BE2C (cell line): ENCODE data around the genes RAB3GAP1 and DARS1.

DNA sequence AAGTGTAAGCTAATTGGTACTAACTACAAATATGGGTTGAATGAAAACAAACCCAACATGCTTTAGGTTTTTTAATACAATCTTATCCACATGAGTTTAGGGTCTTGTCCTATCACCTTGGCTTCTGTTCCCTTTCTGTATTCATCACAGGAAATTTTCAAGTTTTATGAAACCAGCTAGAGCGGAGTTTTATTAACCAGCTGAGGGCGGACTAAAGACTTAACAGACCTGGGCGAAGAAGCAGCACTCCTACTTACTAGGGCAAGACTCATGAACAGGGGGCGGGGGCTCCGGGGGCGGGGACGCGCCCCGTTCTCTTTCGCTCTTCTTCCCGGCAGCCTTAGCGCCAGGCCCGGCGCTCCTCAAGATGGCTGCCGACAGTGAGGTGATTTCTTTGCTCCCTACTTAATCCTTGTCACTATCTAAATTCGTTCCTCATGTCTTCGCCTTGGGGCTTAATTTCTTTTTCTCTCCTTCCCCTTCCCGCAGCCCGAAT is at the start of gene RAB3GAP1:
Gene RAB3GAP1, plus strand, starts transcription at position 352 of the 496 bp plus-strand sequence.
- RRBS, result 0% methylated on average over 5 of the region's 19 CpGs

GRCh38 chr2:135770414-135770908 is 28.8 kb downstream of the UBXN4 start:
- RRBS, result no CpG with 5 or more reads among the region's 5 CpGs

DNA sequence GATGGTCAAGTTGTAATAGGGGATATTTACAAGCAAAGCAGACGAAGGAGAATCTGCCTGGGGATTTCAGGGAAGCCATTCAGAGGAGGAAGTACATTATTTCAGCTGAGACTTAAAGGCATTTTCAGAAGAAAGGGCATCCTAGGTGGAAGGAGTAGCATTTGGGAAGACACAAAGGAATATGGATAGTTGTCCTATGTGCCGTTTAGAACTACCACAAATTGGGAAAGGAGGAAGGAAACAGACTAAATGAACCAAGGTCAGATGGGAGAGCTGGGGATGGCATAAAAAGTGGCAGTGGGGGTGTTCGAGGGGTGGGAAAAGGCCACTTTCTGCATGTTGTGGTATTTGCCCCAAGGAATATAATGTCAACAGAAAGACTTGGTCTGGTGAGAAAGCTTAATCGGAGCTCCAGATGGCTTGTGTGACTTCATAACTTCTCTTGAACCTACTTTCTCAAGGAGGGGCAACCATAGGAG is 45.8 kb downstream of the UBXN4 start:
- RRBS, result no CpG with 5 or more reads among the region's 4 CpGs

DNA sequence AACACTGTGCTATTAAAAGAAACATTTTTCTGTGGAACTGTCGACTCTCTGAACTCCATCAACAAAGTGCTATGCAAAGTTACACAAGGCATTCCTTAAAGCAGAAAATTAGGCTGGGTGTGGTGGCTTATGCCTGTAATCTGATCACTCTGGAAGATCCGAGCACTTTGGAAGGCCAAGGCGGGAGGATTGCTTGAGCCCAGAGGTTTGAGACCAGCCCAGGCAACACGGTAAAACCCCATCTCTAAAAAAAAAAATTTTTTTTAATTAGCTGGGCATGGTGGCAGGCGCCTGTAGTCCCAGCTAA is 13.0 kb downstream of the MCM6 start:
- RRBS, result no CpG with 5 or more reads among the region's 5 CpGs

- RRBS, result 1% methylated on average over 11 of the region's 57 CpGs
These were observed at the start of gene DARS1 for GRCh38 chr2:135985339-135986212. Gene DARS1, minus strand, starts transcription at chr2:135985626.

DNA sequence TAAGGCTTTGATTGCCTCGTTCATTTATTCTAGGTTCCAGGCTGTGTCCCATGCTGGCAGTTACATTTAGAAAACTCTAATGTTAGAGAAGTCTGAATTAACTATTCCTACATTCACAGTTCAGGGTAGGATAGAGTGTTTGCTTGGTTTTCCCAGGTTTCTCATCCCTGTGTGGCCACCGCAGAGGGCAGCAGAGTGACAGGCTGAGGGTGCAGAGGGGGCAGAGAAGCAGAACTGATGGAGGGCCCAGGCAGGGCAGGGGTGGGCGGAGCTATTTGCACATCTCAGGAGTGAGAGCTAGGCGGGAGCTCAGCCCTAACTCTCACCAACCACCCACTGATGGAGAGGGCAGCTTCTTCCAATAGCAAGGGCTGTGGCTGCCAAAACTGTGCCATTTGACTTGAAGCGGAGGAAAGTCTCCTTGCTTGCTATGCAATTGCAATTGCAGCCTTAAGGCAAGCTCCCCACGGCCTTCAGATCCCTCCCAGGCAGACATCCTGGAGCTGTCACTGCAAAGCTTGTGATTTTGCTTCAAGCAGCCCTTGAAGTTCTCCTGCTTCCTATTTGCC is 11.9 kb upstream of the DARS1 start:
- RRBS, result no CpG with 5 or more reads among the region's 6 CpGs

- RRBS, result no CpG with 5 or more reads among the region's 1 CpG
These were observed 14.8 kb upstream of the CXCR4 start for GRCh38 chr2:136132708-136133141.

DNA sequence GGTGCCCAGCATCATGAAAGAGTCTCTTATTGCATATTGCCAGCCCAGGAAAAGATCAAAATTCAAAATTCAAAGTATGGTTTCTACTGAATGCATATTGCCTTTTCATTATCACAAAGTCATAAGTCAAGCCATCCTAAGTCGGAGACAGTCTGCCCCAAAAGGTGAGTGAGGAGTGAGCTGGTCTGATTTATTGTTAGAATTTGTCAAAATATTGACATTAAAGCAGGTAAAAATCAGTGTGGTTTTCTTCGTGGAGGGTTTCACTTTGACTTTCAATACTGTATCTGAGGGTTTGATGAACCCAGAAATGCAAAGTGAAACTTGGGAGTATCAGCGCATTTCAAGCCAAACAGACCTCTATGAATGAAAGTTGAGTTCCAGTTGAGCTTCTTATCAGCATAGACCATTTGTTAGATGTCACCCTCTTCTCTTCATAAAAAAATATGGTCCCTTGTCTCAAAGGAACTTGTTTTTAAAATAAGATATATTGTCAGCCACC is 21.6 kb upstream of the CXCR4 start:
- RRBS, result no CpG with 5 or more reads among the region's 3 CpGs

DNA sequence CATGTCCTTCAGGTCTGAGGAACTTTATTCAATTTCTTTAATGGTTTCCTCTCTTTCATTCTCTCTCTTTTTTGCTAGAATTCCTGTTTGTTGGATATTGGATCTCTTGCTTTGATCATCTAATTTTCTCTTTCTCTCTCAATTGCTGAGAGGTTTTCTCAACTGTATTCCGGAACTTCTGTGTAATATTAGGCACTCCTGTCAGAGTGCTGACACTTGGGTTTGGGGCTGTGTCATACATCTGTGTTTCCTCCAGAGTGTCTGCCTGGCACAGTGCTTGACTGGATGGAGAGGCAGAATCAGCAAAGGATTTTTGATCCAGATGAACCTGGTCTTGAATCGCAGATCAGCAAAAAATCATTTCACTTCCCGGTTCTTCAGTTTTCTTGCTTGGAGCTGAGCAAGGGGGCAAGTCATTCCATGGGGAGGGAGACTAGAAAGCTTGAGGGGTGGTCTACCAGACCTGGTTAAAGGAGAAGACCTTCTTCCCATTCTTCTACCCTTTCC is 87.7 kb upstream of the CXCR4 start:
- RRBS, result no CpG with 5 or more reads among the region's 3 CpGs

GRCh38 chr2:136213758-136214740 is 96.1 kb upstream of the CXCR4 start:
- RRBS, result no CpG with 5 or more reads among the region's 6 CpGs

DNA sequence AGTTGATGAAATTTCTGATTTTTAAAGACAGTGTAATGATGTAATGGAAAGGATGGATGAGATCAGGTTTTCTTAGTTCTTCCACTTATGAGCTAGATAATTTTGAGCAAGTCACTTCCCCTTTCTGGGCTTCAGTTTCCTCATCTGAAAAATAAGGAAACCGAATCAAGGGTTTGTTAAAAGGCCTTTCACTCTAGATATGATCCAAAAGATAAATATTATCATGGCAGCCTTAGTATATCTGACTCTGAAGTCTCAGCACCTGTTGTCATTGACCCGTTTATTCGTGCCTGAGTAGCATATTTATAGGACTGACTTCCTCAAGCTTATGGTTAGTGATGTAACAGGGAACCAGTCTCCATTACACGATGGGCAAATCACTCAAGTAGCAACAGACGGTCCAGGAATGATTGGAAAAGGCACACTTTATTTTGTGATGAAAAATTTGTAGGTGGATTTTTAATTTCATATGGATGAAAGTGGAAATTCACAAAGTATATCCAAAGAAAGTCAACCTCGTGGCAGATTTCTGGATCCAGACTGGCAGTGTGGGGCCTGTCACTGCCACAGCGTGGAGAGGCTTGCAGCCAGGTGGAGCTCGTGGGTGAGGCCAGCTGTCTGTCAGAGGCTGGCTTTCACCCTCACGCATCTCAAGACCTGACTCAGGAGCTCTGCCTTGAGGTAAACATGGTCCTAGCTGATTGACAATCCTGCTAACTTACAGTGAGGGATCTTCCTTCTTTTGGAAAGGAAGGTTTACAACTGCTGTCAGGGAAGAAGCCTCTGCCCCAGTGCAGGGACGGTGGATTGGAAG is 137.9 kb upstream of the CXCR4 start:
- RRBS, result no CpG with 5 or more reads among the region's 10 CpGs

- RRBS, result under 1% methylated on average over 14 of the region's 31 CpGs
These were observed 305.5 kb upstream of the CXCR4 start for GRCh38 chr2:136423430-136423955.

- RRBS, result no CpG with 5 or more reads among the region's 11 CpGs
These were observed 212.9 kb upstream of the SPOPL start for GRCh38 chr2:138288681-138289007.

GRCh38 chr2:138440772-138441366 is 60.7 kb upstream of the SPOPL start:
- RRBS, result no CpG with 5 or more reads among the region's 1 CpG

DNA sequence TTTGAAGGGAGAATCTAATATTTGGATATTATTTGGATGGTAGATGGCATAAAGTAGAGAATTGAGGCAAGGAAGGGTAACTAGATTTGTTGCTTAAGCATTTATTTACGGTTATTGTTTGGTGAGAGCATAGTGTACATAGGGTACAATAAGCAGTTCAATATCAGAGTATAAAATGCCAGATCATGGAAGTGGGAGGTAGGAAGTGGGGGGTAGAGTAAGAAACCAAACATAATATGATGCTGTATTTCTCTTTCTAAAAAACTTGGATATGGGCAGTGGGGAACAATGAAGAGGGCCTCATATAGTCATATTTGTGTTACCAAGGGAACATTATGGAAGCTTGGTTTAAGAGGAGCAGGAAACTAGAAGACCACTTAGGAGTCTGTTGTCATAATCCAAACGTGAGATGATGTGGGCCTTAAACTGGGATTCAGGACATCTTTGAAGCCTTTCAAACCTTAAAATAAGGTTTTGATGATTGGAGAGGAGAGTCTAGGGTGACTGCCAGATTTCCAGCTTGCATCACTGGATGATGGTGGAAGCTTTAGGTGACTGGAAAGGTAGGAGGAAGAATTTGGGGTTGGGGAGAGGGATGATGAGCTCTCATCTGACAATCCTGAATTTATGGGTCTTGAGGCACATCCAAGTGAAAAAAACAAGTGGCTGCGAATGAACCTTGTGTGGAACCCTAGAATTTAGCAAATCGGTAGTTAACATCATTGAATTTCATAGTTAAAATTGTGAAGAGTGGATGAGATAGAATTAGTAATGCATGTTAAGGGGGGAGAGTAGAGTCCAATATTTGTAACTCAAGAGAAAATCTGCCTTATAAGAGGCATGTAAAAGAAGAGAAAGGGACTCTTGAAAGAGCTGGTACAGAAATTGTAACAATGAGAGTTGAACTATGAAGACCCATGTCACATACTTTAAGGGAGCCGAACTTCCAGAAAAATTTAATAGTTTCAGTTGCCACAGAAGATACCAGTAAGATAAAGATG is 66.5 kb downstream of the SPOPL start:
- RRBS, result no CpG with 5 or more reads among the region's 5 CpGs

DNA sequence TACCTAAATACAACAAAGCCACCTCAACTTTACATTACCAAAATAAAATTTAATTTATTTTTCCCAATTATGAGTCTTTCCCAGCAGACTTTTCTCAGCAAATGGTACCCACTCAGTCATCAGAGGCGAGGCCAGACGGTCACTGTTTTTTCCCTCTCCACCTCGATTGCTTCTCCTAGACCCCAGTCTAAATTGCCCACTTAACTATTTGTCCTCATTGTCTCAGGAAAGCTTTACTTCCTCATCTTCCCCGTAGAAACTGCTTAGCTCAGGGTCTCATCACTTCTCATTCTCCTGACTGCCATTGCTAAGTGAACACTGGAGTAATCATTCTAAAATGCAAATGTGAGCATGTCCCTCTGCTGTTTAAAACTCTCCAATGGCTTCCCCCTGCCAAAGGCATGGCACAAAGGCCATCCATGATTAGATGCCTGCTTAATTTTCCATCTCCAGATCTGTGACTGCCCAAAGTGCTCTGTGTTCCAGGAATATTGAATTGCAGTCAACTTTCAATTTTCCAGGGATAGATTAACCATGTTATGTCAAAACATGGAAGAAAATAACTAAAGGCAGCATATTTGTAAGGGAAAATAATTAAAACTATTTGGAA is 1345.0 kb downstream of the LRP1B start:
- RRBS, result no CpG with 5 or more reads among the region's 4 CpGs

DNA sequence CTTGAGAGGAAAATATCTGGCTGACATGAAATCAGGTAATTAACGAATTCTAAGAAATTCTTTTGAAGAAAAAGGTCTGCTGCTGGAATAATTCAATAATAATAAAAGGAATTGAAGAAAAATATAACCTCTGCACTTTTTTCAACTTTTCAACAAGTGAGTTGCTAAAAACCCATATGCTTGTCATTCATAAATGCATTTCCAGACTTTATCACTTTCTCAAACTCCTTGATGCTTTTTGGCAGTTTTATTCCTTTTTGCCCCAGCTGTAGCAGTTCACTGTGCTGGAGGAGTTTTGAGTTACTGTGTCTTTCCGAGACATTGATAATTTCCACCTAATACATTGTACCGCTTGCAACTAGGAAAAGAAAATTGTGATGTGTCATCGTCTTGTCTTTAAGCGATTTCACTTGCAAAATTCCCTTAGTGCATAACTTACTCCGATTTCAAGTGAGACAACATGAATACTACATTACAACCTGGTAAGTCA is 340.7 kb upstream of the KYNU start:
- RRBS, result no CpG with 5 or more reads among the region's 6 CpGs

- RRBS, result no CpG with 5 or more reads among the region's 16 CpGs
These were observed 53.5 kb downstream of the KYNU start for GRCh38 chr2:142930994-142931425.

DNA sequence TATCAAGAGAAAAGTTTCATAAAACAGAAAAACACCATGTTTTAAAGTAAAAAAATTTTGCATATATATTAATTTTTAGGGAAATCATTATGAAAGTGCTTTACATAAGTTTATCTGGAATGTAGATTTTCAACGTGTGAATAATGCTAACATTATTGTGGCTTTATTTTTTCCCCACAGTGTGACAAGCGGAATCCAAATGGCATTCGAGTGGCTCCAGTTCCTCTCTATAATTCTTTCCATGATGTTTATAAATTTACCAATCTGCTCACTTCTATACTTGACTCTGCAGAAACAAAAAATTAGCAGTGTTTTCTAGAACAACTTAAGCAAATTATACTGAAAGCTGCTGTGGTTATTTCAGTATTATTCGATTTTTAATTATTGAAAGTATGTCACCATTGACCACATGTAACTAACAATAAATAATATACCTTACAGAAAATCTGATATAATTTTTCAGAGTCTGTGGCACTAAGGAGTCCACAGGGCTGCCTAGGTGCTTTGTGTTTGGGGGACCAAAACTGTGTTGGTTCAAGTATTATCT is 87.3 kb upstream of the ARHGAP15 start:
- RRBS, result no CpG with 5 or more reads among the region's 4 CpGs

- RRBS, result no CpG with 5 or more reads among the region's 4 CpGs
These were observed 21.1 kb downstream of the ARHGAP15 start for GRCh38 chr2:143150270-143150772.